ENCODE results near the gene UQCR10.

DNA sequence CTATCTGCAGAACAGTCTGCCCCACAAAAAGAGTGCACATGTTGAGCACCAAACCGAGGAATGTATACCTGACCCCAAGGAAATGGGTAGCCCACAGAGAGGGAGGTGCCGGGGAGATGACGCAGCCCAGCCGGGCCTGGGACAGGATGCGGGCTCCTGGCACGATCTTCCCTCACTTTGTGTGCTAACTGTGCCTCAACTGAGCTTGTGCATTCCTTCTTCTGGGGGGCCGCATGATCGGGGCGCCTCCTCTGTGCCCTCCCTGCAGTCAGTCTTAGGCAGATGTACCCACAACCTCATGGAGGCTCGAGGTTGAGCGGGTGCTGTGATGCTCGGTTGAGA, 2.3 kb downstream of the GAS2L1 start:
- PRO-cap, result no peak

DNA sequence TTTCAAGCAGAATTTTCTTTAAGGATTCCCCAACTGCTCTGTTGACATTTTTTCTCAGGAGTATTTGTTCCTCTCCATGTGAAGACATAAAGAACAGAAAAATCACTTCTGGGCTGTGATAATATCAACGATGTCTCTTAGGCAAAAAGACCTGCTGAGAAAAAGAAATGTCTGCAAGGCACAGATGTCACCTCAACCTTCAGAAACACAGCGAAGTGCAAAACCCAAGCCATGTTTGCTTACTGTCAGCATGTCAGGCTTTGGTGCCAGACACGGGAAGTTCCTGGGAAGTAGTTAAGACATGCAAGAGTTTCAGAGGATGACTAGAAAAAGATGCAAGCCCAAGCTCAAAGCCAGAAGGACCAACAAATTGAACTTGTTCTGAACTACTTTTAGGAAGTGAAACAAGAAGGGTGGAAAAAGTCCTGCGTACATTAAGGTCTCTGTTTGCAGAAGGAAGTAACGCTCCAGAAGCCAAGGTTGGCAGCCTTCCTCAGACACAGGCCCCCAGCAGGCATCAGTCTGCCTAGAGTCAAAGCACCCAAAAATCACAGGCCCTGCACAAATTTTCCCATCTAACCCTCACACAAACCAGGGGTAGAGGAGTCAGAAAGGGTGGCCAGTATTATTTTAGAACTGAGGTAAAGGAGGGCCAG, 2.7 kb downstream of the AP1B1 start:
- PRO-cap, result no peak

- PRO-cap, result no peak
These were observed 13.6 kb downstream of the CABP7 start for GRCh38 chr22:29733338-29733855.

DNA sequence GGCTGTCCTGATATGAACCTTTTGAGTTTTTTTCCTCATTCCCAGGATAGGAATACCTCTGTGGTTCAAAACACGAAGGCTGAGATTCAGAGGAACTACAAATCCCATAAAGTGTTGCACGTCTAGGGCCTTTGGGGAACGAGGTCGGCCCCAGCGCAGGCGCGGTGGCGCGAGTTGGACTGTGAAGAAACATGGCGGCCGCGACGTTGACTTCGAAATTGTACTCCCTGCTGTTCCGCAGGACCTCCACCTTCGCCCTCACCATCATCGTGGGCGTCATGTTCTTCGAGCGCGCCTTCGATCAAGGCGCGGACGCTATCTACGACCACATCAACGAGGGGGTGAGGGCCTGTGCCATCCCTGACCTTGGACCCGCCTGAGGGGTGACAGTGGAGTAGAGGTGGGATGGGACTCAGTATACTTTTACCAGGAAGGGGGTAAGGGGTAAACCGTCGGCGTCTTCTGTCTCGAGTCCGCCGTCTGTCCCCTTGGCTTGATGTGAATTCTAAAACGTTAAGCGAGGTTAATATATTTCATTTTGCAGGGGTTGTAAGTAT, at the start of gene UQCR10:
Gene UQCR10 (plus strand): TSS at position 162 of the 557 bp plus-strand sequence.
- PRO-cap, result bidirectional peak, plus-strand start at position 182 of the sequence, minus-strand start outside the sequence

DNA sequence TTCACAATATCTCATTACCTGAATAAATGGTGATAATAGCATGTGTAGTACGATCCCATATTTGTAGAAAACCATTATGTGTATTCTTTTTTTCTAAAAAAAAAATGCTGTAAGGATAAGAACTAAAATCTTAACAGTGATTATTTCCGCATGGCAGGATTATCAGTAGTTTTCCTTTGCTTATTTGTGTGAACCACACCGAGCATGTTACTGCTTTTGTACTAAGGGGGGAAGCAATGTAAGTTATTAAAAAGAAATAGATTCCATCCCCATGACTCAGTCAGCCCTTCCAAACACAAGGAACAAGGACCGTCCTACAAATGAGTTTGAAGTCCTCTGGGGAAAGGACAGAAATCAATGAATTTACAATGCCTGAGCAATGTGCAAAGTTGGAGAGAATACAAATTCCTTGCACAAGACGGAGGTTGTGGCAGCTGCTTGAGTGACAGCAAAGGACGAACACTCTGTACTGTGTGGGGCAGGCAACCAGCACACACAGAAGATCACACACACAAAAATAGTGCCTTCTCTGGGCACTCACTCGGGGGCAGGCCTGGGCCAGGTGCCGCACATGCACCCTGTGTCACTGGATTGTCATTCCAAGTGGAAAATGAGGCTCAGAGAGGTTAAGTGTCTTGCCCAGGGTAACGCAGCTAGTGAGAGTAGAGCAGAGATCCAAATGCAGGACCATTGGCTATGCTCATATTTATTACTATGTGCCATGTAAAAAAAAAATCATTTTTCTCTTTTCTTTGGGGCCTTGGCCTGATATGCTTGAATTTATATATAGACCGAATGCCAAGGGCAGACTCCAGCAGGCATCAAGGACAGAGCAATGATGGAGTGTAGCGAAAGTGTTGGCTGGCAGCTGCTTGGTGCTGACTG, 11.8 kb downstream of the UQCR10 start:
- PRO-cap, result no peak

DNA sequence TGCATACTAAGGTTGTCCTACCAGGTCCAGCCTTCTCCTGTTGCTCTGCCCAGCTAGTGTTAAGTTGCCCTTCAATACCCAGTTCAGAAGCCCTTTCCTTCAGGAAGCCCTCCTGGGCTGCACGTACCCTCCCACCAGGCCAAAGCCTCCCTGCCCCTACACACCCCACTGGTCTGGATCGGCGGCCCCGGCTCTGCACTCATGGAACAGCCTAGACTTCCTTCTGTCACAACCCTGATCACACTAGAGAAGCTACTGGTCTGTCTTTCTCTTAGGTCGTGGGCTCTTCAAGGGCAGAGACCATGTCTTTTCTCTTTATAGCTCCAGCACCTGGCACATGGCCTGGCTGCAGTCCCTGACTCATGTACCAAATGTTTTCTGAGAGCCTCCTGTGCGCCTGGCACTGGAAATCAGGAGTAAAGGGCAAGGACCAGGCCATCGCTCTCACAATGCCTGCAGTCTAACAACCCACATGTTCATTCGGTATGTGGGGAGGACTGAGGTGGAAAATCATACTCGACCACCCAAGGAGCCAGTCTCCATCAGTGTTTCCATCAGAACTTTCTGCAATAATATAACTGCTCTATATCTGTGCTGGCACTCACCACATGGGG, 7.5 kb downstream of the ASCC2 start:
- PRO-cap, result no peak

GRCh38 chr22:29883346-29884036, 517 bp downstream of the MTMR3 start:
- PRO-cap, result bidirectional peak, plus-strand start at chr22:29883797, minus-strand start at chr22:29883461

- PRO-cap, result no peak
These were observed 60.4 kb upstream of the HORMAD2 start for GRCh38 chr22:30019782-30020354.

GRCh38 chr22:30033159-30033671, 47.0 kb upstream of the HORMAD2 start:
- PRO-cap, result no peak

DNA sequence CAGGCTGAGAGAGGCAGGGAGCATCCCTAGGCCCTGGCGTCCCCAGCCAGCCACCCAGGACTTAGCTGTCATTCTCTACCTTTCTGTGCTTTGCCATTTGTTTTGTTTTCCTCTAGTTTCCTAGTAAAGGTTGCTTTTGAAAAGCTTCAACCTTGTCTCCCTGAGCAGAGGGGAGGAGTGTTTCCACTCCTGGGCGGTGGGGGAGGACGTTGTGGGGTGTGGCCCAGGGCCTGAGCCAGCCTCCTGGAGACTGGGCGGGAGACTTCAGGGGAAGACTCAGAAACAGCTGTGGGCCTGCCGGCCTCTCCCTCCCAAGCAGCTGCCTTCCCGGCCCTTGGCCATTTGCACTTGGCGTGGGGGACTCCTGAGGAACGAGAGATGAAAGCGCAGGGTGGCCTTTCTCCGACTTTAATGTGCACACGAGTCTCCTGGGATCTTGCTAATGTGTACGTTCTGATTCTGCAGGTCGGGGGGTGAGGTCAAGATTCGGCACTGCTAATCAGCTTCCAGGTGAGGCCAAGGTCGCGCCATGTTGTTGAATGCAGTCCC, 8.0 kb downstream of the LIF start:
- PRO-cap, result no peak

GRCh38 chr22:30311307-30311891, 15.3 kb downstream of the TBC1D10A start:
- PRO-cap, result no peak

- PRO-cap, result no peak
These were observed 9.5 kb downstream of the TBC1D10A start for GRCh38 chr22:30317364-30317610.

- PRO-cap, result no peak
These were observed 7.8 kb downstream of the TBC1D10A start for GRCh38 chr22:30318711-30319510.

DNA sequence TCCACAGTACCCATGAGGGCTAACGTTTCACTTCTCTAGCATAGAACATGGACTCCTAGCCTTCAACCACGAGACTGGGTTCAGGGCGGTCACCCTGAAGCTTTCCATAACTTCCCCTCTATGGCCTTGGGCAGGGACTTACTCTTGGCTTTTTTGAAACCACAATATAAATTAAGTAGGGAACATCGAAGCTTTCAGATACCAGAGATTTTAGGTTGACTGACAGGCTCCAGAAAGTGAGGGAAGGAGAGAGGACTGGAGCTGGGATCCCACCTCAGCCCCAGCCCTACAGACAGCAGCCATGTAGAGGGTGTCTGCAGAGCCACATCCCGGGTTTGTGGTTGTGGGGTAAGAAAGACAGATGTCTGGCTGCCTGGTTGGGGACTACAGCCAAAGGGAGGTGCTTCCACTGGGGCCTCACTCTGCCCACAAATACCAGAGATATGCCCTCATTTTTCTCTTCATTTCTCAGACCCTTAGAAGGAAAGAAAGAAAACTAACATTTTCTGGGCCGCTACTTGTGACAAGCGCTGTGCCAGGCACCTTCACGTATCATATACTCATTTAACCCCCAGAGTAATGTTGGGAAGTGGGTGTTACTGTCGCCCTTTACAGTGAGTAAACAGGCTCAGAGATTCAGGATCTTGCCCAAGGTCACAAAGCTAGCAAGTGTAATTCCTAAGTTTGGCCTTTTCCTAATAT, 2.4 kb downstream of the TBC1D10A start:
- PRO-cap, result no peak

GRCh38 chr22:30342057-30342600, 14.6 kb downstream of the SF3A1 start:
- PRO-cap, result no peak

- PRO-cap, result no peak
These were observed 5.1 kb upstream of the MTFP1 start for GRCh38 chr22:30420359-30420964.

- PRO-cap, result bidirectional peak, plus-strand start at chr22:30423707, minus-strand start at chr22:30423669; bidirectional peak, plus-strand start at chr22:30424051, minus-strand start at chr22:30423942
These were observed 2.0 kb upstream of the MTFP1 start for GRCh38 chr22:30423529-30424000.

GRCh38 chr22:30576057-30576474, 1.6 kb upstream of the GAL3ST1 start:
- PRO-cap, result no peak

- PRO-cap, result no peak
These were observed 35.8 kb downstream of the MORC2 start for GRCh38 chr22:30932663-30933367.

GRCh38 chr22:30974735-30975391, 6.3 kb upstream of the MORC2 start:
- PRO-cap, result no peak